WTC11 (cell line): Measurements from ENCODE around the genes TAAR6, TAAR5 and SGK1.

DNA sequence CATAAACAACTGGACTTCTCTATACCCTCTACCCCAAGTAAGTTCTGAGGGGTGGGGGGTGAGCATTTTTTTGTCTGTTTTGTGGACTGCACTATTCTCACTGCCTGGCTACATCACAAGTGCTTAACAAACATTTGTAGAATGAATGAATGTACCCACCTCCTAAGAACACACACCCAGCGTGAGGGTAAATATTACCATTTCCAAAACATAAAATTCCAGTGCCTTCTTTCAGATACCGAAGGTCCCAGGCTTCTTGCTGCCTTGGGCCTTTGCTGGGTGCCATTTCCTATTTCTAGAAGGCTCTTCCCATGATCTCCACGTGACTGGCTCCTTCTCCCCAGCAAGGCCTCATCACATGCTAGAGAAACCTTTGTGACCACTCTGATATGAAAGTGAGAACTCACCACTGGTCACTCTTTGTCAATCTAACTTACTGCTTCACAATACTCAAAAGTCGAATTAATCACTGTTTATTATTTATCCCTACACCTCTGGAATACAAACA is 1.8 kb downstream of the STX7 start:
- PRO-cap: no peak

GRCh38 chr6:132570290-132570543 is at the start of gene TAAR6:
TAAR6 (plus strand) TSS chr6:132570322.
- PRO-cap: no peak

DNA sequence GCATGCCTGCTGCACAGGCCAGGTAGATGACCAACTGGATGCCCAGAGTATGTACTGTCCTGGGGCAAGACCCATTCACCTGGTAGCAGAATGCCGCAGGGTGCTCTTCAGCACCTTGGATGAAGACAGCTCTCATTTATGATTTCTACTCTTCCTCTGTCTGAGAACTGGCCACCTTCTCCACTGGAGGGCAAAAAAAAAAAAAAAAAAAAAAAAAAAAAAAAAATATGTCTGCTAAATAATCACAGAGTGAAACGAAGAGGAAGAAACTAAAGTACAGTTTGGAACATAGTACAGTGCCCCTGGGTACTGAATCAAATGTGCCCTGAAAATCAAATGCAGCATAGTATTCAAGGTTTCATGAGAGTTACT is at the start of gene TAAR5:
Gene TAAR5, minus strand, starts transcription at position 191 of the 372 bp plus-strand sequence.
- PRO-cap: no peak

DNA sequence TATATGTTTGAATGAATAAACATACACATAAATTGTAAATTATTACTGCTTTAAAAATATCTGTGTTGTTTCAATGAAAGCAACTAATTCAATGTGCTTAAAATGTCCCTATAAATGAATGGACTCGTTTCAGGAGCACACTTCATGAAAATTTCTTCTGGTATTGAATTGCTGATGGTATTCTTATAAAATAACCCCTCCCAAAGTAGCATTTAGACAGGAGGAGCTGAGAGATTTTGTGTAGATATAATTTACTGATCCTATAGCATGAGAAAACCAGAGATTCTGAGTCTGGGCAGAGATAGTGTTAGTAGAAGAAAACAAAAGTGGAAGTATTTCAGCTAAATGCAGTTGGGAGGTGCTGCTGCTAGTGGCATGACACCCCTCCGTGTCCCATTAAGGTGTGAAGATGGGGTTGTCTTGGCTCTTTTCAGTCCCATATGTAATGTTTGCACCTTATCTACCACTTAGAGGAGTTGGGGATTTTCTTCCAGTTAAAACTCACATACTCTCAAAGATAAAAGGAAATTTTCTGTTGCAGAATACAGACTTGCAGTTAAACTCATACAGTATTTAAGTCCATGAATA is 11.7 kb downstream of the TAAR2 start:
- PRO-cap: no peak

- PRO-cap: no peak
Observed at GRCh38 chr6:132817352-132818414, 3.3 kb downstream of the RPS12 start.

DNA sequence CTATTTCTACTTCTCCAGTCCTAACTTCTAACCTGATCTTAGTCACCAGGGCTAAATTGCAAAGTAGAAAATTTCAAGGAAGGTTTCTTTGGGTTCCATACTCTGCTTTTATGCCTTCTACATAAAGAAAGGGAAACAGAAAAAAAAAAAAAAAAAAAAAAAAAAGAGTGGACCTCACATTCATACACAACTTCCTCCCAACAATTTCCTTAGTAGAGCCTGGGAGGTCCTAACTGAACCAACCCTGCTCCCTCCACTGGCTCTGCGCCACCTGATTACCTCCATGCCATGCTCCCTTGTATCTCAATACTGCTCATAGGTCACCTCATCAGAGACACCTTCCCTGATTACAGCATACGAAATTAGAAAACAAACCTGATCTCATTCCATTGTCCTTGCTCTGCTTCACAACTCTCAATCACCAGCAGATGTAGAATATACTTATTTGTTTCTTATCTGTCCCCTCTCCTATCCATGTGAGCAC is 134.3 kb upstream of the EYA4 start:
- PRO-cap: no peak

DNA sequence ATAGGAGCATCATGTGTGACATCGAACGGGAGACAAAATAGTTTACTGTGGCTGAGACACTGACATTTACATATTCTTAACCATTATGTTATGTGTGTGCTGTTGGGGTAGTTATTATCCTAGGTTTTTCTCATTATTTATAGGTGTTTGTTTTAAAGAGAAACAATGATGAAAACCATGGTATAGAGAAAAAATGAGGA is 155.2 kb downstream of the EYA4 start:
- PRO-cap: no peak

GRCh38 chr6:133609395-133610086 is 279.4 kb upstream of the TCF21 start:
- PRO-cap: no peak

GRCh38 chr6:133890904-133892110 is 2.4 kb downstream of the TCF21 start:
- PRO-cap: unidirectional peak, minus-strand start at chr6:133891516

GRCh38 chr6:134166685-134167329 is 114.4 kb upstream of the SLC2A12 start:
- PRO-cap: no peak

DNA sequence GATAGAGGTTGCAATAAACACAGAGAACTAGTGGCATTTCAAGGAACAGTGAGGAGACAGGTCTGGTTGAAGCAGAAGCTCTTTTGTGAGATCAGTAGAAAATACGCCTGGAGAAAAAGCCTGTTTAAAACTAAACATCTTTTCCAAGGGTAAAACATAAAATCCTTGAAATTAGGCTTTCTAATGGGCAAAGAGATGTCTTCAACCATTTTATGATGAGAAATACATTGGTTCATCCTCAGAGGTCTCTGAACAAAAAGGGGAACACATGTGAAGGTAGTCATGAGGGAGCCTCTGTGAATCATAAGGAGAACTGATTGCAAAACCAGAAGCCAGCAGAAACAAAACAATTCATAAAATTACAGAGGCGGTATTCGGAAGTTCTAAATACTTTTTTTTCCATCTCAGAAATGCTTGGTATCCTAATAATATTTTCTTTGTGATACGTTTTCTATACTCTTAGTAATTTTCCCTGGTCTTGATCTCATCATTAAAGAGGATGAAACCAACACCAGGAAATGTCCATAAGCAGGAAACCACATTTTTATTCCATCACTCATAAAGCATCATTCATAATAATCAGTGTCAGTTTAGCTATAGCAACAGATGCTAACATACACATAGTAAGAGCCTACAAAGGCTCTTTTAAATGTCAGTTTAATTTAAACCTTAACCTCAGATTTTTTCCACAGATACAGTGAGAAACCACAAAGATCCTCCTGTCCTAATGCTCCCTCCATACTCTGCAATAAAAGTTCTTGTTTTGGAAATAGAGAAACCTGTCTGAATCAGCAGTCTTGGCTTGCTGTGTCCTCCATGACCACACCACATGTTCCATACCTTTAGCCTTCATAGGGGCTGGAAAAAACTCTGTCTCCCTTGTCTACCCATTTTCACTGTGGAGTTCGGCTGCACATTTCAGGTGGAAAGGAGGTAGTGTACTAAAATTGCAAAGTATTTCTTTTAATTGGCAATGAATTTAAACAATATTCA is 29.3 kb downstream of the SGK1 start:
- PRO-cap: no peak

DNA sequence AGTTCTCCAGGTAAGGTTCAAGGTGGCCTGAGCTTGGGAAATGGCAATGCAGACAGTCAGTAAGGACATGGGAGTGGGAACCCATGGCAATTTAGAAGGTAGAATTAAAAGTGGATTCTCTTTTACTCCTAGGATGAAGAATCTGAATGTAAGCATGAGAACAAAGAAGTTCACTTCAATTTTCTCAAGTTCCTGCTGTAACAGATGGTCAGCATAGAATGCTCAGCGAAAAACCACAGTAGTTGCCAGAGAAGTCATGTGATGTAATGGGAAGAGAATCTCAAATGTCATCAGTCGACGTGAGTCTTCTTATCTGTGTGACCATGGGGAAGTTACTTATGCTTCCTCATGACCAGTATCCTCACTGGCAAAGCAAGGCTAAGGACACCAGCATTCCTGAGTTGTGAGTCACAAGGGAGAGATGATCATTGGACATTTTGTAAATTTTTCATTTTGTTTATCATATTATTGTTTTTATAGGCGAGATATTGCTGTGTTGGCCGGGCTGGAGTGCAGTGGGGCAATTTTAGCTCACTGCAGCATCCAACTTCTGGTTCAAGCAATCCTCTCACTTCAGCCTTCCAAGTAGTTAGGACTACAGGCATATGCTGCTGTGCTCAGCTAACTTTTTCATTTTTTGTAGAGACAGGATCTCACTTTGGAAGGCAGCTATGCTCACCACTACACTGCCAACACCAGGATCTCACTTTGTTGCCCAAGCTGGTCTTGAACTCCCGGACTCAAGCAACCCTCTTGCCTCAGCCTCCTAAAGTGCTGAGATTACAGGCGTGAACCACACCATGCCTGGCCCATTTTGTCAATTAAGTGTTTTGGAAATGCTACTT is 21.9 kb downstream of the SGK1 start:
- PRO-cap: no peak

DNA sequence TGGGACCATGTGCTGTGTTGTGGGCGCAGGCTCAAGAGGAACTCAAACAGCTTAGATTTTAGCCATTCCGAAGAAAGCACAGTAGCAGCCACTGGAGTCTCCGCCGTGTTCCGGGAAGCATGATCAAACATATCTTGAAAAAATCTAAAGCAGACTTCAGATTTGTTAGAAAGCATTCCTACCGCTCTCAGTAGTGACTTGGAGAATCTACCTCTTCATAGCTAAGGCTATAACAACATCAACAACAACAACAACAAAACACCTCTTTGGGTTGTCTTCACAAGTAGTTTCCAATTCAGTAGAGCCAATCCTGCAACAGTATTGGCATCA is 6.2 kb downstream of the SGK1 start:
- PRO-cap: no peak

DNA sequence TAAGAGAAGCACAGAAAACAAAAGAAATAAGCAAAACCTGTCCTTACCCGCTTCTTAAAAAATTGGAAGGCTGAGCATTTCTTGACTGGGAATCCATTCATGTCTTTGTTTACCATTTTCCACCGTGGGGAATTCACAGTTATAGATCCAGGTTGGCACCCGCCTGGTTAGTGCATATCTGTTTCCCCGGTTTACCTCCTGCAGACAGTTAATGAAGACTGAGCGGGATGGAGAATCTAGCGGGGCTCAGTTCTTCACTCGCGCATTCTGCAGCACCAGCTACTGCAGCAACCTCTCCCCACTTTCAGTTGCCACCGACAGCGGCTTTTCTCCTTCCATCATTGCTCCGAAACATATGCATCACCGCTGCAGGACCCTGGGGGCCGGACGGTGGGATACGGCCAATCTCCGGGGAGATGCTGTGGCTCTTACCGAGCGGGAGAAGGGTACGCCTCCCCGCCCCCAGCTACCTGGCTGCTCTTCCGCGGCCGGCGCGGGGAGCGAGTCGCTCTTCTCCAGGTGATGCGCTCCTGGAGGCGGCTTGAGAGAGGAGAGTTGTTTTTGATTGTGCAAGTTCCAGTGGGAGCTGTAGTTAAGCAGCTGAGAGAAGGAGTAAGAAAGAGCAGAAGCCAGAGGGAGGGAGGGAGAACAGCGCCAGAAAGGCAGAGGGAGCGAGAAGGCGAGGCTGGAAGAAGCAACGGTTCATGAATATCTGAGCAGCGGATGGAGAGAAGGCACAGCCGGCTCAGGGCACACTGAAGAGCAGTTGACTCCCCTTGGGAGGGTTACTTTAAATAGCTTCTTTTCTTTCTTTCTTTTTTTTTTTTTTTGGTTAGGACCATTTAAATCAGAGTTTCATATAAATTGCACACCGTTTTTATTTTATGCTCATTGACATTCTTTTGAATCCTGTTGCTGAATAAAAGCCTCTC is at the start of gene SGK1:
Gene SGK1, minus strand, starts transcription at position 768 of the 932 bp plus-strand sequence.
- PRO-cap: no peak

DNA sequence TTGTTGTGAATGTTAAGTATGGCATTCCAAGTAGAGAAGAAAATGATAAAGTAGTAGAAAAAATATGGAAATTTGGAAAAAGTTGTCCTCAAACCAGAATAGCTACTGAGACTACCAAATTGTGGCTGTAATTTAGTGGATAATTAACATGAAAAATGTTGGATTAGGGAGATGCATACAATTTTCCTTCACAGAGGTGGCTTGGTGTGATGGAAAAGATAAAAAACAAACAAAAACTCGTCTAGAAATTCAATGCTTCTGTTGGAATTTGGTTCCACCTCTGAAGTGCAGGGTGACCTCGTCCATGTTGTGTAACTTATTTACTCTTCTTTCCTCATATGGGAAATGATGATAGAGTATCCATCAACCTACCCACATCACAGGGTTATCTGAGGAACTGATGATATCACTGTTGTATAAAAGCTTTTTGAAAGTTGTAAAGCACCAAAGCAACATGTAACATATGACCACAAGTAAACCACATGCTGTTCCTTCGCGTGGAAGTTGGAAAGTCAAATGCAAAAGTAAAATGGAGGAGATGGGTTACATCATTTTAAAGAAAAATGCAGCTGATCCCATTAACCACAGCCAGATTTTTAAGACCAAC is 211.9 kb upstream of the SGK1 start:
- PRO-cap: no peak

GRCh38 chr6:134593812-134594202 is 275.9 kb upstream of the SGK1 start:
- PRO-cap: no peak

GRCh38 chr6:134632913-134633653 is 315.2 kb upstream of the SGK1 start:
- PRO-cap: no peak

DNA sequence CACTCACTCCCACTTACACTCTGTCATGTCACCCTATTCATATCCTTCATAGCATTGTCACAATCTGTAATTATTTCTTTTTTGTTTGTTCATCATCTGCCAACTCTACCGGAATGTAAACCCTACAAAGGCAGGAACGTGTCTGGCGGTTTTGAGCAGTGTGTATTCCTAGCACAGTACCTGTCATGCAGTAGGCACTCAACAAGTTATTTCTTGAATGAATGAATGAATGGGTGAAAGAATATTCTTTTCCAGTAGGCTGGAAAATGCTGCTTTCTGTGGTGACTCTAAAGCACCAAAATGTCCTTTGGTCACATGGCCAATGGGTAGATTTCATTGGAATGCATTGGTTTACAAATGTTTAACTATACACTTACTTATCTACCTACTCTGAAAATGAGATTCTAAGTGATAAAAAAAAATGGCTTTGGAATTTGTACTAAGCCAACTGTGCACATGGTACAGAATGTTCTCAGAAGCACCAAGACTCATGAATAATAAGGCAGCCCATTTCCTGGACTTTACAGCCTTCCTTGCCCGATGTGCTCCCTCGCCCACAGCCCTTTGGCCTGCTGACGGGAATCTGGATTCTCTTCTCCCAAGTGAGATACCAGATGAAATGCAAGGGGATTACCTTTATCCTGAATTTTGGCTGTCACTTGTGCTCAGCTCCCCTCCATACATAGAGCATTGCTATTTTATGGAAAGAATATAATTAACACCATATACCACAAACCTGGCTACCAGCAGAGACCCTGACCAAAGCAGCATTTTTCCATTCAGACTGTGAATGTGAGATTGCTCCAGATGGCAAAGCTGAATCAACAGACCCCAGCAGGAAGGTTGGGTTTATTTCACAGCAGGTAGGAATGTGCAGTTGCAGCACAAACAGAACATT is 273.3 kb downstream of the ALDH8A1 start:
- PRO-cap: no peak

DNA sequence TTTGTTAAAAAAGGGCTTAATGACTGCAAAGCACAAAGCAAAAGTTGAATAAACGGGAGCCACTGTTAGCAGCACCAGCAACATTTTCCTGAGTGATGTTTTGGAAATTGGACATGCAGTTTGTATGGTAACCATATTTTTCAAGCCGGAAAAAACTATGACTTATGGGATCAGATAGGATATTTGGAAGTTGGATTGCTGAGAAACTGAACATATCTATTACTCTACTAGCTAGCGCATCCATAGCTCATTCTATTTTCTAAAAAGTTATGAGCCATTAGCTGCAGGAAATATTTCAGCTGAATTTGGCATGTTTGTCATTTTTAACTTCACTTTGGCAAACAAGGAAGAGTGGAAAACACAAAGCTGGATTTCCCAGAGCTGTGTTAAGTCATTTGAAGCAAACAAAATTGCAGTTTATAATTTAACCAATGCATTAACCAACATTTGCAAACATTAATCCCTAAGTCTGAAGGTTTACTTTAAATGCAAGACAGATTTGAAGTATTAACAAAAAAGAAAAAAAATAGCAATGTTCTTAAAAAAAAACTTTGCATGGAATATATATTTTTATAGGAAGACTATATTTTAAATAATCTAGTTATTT is 1.3 kb downstream of the ALDH8A1 start:
- PRO-cap: no peak

DNA sequence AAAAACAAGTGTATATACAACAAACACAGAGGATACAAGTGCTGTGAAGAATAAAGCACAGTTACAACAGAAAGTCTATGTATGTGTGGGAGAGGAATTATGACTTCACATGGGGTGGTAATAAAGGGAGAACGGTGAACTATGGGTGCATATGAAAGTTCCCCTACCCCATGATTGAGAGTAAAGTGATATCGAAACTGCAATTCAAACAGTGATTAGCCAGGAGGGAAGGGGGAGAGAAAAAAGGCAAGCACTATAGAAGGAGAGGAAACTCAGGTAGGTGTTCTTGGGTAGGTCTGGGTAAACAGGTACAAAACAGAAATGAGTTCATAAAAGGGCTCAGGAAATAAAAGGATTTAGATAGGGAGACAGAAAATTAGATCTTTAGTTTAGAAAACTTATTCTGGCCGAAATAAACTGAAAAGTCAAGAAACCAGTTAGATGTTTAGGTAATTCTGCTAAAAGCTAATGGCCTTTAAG is 24.4 kb downstream of the HBS1L start:
- PRO-cap: no peak